ENCODE measurements around the gene L1TD1.

DNA sequence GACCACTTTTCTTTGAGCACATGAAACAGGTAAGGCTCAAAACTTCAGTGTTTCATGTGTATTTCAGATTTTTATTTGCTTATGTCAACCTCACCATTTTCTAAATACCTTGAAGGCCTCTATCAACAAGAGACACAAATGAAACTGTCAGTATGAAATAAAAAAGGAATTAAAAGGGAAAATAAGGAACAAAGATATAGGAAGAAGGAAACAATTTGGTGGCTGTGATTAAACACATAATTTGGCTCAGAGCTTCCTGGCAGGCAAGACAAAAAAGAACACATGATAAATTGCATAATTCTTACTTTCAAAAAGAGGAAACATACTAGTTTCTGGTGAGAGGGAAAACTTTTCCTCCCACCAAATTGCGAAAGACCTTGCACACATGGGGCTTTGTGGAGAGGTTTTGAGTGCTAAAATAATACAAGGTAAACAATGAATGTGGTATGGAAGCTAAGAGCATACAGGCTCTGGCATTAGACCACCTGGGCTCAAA is 140.3 kb upstream of the HOOK1 start:
- RRBS: no CpG with 5 or more reads among the region's 1 CpG

DNA sequence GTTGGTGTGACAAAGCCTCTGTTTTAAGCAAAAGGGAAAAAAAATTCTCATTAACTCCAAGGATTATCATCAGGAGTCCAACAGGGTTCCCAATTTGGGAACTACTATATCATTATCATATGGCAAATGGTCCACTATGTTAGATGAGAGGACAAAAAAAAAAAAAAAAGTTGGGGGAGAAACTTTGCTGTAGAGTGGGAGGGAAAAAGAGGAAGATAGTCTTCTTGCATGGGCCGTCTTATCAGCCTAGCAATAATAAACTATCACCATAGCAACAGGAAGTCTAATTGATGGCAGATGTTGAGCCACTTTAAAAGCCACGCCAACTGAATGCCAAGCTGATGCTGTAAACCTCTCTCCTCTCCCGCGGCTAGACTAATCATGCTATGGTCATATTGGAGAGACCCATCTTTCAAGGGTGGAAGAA is 122.3 kb upstream of the HOOK1 start:
- RRBS: no CpG with 5 or more reads among the region's 4 CpGs

DNA sequence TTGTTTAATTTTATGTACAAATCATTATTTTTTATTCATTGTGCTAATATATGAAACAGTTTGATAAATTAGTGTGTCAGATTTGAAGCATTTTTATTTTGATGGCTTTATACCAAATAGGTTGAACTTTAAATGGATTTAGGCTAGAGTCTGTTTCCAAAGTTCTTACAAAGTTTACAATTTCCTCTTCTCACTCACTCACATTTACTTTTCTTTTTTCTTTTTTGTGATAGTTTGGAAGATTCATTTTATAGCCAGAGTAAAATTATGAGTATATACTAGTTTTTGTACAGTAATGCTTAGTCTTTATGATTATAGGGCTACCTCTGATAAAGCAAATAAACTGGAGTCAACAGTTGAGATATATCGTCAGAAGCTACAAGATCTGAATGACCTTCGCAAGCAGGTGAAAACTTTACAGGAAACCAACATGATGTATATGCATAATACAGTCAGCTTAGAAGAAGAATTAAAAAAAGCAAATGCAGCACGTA is 33.3 kb downstream of the HOOK1 start:
- RRBS: no CpG with 5 or more reads among the region's 3 CpGs

DNA sequence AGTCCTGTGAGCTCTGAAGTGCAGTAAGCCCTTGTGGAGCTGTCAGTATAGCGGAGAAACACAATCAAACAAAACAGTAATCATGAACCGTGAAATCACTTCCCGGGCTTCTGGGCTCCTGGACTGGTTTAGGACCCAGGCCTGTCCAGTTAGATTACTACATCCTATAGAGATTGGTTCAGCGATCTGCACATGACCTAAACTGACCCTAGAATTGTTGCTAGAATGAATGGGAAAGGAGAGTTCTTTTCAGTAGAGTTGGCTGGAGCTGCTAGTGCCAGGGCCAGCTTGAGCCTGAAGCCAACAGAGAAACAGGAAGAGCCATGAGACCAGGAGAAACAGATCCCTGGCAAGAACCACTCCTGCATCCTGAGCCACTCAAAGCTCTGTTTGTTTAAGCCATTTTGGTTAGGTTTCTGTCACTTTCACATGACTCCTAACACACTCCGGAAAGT is 474.2 kb upstream of the C1orf87 start:
- RRBS: no CpG with 5 or more reads among the region's 5 CpGs

- RRBS: no CpG with 5 or more reads among the region's 2 CpGs
Measured at GRCh38 chr1:60923805-60924027, 158.6 kb upstream of the NFIA start.

- RRBS: no CpG with 5 or more reads among the region's 5 CpGs
Measured at GRCh38 chr1:61184523-61184899, 102.2 kb downstream of the NFIA start.

GRCh38 chr1:61227016-61227715 is 144.8 kb downstream of the NFIA start:
- RRBS: no CpG with 5 or more reads among the region's 9 CpGs

DNA sequence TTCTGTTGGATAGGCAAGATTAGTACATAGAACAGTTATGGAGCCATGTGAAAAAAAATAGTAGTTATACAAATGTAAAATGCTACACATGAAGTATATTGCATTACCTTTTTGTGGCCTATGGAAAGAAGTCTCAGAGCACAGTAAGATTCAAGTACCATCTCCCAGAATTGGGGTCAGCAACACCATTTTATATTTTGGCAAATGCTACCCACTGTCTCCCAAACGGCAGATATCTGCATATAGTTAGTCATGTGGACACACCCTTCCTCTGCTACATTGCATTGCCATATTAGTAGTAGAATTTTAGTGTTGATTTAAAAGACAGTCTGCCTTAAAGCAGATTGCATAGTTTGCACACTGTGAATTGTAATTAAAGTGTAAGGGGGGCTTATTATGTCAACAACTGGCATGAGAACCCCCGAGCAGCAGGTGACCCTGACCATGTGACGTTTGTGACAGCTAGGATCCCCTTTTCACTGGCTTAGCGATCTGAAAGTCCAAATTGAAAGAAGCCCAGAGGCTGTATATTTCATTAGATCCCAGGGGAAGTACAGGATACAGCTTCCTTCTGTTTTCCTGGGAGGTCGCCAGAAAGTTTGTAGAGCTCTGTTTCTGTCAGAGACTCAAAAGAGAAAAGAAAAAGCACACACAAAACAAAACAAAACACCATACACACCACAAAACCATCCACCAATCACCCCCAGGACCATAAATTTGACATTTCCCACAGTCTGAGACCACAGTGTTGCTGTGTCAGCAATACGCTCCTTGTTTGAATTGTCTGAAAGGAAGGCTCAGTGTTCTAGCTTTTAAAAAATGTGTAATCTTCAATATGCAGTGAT is 172.4 kb downstream of the NFIA start:
- RRBS: no CpG with 5 or more reads among the region's 6 CpGs

GRCh38 chr1:61334964-61335377 is 252.6 kb downstream of the NFIA start:
- RRBS: no CpG with 5 or more reads among the region's 8 CpGs

DNA sequence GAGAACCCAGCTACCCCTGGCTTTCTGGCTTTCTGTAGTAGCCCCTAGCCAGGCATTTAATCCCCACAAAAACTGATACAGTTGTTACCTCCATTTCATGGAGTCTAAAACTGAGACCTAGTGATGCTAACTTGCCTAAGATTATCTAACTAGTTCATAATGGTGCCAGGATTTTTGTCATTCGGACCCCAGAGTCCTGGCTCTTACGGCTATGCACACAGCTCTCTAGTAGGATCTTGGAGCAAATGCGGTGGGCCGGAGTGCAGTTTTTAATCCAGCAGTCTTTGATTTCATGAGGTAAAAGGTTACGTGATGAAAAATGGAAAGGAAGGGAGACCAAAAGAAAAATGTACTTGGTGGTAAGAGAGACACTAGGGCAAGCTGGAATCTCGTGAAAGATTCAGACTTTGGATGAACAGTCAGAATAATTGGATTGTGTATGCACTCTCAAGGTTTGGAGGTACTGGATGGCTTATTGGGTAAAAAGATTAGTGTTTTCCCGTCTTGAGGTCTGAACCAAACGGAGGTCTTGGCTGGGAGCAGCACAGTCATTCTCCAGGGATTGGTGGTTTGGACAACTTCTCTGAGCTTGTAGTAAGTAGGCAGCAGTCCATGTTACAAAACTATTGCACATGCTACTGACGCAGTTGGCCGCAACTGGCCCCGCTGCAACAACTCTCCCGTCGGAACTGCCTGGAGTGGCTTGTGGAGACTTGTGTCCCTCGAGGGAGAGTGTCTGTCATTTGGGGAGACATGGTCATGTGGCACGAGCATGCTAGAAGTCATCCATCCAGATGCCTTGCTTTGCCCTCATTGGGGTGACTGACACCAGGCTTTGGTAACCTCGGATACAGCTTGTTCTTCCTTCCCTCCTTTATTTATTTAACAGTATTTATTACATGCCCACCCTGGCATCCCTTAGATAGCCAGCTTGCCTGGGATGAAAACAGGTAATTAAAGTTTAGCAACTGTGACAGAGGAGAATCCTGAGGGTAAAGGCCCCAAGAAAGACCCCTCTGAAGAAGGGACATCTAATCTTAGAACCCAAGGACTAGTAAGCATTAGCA is 276.1 kb downstream of the TM2D1 start:
- RRBS: no CpG with 5 or more reads among the region's 16 CpGs

GRCh38 chr1:61591245-61591641 is 133.7 kb downstream of the TM2D1 start:
- RRBS: 60% methylated on average over 1 of the region's 11 CpGs

- RRBS: no CpG with 5 or more reads among the region's 26 CpGs
Measured at GRCh38 chr1:62194189-62194943, at the start of gene L1TD1. Gene L1TD1, plus strand, starts transcription at chr1:62194849.

- RRBS: no CpG with 5 or more reads among the region's 14 CpGs
Measured at GRCh38 chr1:62286638-62287336, 32.4 kb downstream of the KANK4 start.

DNA sequence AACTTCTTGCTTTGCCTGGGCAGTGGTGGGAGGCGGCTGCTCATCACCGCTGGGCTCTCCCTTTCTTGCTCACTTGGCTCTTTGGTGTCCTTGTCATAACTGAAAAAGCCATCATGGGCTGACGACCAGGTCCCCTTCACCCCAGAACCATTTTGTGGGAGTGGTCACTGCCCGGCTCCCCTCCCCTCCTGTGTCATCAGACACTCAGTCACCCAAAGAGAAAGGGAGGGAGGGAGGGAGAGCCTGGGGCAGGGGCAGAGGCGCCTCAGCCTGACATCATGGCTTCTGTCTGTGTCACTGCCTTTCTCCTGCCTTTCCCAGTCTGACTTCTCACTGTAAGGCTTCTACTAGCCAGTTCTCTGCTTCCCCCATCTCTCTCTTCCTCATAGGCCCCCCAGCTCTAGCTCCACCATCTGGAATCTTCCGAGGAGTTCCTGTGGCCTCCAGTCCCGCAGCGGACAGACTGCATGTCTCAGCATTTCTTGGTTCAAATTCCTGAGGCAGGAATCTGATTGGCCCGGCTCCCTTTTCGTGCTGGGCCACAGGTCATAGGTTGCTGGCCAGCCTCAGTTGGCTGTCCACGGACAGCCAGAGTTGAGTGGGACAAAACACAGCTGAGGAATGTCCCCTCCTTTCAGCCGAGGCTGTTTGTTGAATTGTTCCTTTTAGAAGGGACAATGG is 18.5 kb upstream of the KANK4 start:
- RRBS: no CpG with 5 or more reads among the region's 12 CpGs

DNA sequence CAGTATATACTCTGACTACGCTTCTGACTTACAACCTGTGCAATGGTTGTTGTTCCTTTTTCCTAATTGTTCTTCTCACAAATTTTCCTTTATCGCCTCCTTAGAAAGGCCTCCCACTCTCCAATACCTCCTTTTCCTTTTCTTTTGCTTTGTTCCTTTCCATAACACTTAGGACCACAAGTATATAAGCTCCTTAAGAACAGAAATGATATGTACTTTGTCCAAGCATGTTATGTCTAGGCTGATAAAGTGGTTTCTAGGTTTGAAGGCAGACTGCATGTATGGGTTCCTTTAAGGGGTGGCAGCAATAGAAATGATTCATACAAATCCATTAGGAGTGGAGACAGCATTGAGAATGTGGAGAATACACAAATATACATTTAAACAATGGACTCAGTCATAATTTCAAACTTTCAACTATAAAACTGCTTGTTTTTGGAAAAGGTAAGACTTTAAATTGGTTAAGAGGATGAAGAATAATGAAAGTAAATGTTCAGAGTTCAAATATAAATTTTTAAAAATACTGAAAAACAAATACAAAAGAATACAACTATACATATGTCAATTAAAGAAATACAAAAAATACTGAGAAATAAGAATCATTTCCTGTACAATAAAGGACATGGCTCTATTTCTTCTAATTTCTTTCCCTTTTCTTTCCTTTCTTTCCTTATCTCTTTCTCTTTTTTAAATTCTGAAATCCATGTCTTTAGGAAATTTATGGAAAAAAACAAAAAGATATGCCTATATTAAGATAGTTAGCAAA is 74.4 kb downstream of the USP1 start:
- RRBS: no CpG with 5 or more reads among the region's 2 CpGs

- RRBS: no CpG with 5 or more reads among the region's 3 CpGs
Measured at GRCh38 chr1:62606610-62607061, 9.3 kb downstream of the ANGPTL3 start.

DNA sequence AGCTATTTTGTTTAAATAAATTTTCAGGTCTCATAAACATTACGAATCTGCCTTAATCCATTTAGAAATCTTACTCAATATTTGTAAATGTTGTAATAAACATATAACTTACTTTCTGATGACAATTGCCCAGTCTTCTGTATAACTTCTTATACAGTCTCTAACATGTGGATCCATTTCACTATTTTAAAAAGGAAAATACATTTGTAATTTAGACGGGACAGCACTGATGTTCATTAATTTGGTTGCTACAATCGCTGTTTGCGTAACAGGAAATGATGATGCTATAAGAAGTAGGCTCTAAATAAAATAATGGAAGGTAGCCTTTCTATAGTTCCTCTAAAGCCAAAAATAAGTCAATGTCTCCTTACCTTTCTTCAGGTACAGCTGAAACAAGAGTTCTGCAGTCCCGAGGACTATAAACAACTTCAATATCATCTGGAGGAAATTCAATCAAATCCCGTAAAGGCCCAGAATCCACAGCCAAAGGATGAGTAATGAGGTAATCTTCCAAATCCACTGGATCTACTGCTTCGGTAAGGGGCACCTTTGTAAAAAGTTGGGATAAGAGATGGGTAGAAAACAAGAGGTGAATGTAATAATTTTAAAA is 34.5 kb downstream of the DOCK7 start:
- RRBS: no CpG with 5 or more reads among the region's 7 CpGs

- RRBS: no CpG with 5 or more reads among the region's 3 CpGs
Measured at GRCh38 chr1:62746492-62746817, 37.5 kb upstream of the ATG4C start.

DNA sequence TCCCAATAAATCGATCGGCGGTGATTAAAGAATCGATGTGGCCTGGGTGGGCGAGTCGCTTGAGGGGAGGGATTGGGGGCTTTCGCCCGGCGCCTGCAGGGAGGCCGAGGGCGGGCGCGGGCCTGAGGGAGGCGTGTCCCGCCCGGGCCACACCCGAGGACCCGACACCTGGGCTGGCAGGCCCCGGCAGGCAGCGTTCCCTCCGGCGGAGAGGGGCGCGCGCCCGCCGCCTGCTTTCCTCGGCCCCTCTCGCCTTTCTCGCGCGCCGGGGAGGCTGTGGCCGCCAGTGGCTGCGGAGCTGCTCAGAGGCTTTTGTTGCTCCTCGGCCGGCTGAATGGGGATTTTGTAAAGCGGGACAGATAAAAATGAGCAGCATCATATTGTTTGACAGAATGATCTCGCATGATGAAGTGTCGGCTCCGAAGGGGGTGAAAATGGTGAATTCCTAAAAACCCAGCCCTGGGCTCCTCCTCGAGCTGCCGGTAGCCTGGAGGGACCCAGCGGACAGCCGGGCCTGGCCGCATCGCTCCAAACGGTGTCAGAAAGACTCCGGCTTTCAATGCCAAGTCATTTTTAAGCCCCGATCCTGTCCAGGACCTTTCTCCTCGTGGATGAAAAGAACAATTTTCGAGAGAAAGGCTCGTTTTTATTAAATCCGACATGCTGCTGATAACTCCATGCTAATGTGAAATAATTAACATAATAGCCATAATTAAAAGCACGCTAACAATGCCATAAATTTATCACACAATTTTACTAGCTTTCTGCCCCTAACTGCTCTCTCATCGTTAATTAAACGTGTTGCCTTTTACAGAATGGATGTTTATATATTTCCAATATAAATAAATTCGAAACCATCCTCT is 4.8 kb upstream of the FOXD3 start:
- RRBS: 5% methylated on average over 34 of the region's 58 CpGs

DNA sequence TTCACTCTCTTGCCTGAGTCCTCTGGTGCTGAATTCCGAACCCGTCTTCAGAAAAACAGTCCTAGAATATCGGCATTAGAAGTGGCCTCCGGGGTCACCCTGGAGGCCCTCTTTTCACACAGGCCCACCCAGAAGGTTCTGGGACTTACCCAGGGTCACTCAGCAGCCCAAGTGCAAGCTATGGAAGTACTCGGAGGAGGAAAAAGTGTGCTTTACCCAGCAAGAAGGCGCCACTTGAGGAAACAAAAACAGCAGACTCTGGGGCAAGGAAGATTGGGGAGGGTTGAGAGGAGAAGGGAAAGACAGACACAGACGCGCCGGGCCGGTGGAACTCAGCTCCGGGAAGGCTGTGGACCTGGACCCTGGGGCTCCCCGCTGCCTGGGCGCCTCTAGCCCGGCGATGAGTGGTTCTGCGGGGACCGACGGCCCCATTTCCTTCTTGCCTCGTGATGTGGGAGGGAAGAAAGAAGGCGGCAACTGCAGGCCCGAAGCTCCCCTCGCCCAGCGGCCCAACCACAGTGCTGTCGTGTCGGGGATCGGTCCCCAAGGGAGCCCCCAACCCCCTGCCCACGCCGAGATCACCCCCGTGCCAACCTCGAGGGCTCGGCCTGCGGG is 7.1 kb downstream of the FOXD3 start:
- RRBS: 12% methylated on average over 4 of the region's 32 CpGs

Data from brain (tissue), 1 donor.